Right lobe of liver (tissue), 4 donors: ENCODE measurements around a stretch of chr12.

DNA sequence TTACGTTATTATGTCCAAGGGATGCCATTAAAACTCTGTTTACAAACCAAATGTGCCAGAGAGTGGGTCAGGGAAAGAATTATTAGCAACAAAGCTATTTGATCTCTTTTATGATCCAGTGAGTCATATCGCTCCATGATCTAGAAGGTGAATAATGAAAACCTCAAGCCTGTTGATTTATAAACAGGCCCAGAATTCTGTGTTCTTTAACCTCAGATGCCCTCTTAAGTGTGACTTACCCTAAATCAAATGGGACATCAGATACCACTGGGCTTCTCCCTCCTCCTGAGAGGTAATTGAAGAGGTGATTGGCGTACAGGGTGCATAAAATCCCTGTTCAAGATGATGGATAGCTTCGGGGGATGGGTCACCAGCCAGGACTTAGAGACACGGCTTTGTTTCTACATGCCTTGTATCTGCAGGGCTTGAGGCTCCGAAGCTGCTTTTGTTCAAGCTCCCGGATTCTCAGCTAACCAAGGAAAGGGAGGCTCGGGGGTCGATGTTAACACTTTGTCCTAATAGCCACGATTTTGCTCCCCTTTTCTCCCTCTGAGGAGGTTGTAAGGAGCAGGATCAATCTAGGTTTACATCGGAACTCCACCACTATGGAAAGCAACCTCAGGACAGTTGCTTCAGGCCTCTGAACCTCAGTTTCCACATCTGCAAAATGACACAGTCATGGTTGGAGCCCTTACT lies 230.5 kb upstream of the TBX3 start:
- PRO-cap, 4 experiments = no peak in any of the 4 experiments
- RAMPAGE, long total RNA, 2 experiments = no peak in any of the 2 experiments

- PRO-cap, 4 experiments = peak in 2 of 4 experiments; most common plus-strand start chr12:114945041 (in 1); most common minus-strand start chr12:114944919 (in 1)
- RAMPAGE, long total RNA, 2 experiments = no peak in any of the 2 experiments
Observed at GRCh38 chr12:114944780-114945266, 260.8 kb upstream of the TBX3 start.

GRCh38 chr12:115088454-115089065 lies 404.6 kb upstream of the TBX3 start:
- PRO-cap, 4 experiments = peak in 4 of 4 experiments; most common plus-strand start chr12:115088943 (in 1); most common minus-strand start chr12:115088723 (in 2)
- RAMPAGE, long total RNA, 2 experiments = no peak in any of the 2 experiments

DNA sequence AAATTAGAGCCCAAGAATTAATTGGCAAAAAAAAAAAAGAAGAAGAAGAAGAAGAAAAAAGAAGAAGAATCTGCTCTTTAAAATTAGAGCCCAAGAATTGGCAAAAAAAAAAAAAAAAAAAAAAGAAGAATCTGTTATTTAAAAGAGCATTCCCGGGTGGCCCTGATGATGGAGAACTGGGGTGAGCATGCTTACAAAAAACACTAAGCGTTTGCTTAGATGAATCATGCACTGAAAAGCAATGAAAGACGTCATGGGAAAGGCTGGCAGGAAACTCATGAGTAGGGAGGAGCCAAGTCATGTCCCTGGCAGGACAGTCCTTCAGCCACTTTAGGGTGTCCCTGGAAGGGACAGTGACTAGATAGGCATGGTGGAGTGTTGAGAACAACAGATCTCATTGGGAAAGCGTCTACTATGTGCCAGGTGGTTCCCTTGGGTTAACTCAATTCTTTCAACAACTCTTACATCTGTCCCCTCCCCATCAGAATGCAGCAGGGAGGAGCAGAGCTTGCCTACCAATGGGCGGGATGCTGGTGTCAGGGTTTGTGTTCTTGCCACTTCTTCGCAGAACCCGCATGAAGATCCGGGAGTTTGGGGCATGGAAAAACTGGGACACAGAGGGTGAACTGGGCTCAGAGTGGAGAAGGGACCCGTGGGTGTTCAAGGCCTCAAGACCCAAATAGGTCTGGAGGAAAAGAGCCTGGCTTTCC lies 653.7 kb upstream of the TBX3 start:
- PRO-cap, 4 experiments = no peak in any of the 4 experiments
- RAMPAGE, long total RNA, 2 experiments = no peak in any of the 2 experiments

DNA sequence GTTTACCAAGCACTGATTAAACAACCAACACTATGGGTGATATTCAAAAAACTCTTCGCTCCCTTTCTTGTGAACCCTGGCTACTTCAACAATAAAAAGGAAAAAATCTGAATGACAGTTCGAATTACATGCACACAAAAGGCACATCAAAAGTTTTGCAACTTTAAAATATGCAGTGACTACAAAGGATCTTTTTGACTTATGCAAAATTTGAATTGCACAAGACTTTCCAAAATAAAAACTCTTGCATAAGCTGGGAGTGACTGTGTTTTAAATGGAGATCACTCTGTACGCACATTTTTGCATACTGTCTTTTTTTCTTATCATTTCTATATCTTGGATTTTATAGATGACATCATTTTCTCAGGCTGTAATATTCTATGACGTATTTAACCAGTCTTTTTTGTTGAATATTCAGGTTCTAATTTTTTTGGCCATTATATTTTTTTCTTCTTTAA lies 667.6 kb upstream of the TBX3 start:
- PRO-cap, 4 experiments = no peak in any of the 4 experiments
- RAMPAGE, long total RNA, 2 experiments = no peak in any of the 2 experiments

GRCh38 chr12:115398120-115399070 lies 714.4 kb upstream of the TBX3 start:
- PRO-cap, 4 experiments = no peak in any of the 4 experiments
- RAMPAGE, long total RNA, 2 experiments = no peak in any of the 2 experiments

GRCh38 chr12:115464015-115464436 lies 780.1 kb upstream of the TBX3 start:
- PRO-cap, 4 experiments = no peak in any of the 4 experiments
- RAMPAGE, long total RNA, 2 experiments = no peak in any of the 2 experiments

DNA sequence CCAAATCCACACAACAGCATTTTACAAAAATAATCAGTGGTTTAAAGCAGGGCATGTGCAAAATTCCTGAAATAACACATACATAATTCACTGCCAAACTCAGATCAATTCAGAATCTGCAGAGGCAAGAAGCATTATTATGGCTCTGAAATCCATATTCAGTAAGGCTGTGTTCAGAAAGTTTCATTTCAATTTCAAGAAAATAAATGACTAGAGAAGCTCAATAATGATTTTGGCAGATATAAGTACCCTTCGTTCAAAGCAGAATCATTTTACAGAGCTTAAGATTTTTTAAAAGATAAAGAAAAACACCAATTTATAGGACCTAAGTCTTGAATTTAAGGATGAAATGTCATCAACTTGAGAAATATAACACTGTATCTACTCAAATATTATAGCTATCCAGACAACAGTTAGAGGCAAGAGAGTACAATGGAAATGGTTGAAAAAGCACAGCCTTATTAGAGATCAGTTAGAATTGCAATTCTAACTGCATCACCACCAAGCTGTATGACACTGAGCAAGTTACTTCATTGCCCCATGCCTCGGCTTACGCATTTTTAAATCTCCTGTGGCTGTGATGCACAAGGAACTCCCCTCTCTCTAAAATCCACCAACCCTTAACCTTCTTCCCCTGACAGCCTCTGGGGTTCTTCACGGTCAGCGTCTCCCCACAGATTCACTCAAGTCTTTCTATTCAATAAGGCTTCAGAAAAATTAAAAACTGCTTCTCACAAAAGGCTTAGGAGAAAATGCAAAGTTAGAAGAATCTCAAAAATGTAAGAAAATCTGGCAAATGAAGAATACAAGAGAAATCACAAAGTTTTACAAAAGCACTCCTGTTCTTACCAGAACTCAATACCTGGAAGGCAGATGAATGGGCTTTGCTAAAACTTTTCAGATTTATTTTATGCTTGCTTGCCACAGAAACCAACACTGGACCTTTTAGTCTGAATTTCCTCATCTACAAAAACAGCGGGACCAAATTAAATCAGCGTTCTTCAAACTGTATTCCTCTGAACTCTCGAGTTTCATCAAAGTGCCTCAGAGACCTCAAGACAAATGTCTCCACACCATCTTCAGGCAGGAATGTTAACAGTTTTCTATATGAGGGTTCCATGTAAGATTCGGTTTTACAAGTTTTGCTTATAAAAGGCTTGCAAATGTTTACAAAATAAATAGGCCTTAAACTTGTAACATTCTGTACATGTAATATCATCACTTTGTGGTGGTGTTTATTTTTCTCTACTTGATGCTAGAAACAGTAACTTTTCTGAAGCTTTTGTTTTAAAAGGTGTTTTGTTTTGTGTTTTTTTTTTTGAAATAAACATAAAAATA lies 74.9 kb downstream of the MED13L start:
- PRO-cap, 4 experiments = no peak in any of the 4 experiments
- RAMPAGE, long total RNA, 2 experiments = no peak in any of the 2 experiments

DNA sequence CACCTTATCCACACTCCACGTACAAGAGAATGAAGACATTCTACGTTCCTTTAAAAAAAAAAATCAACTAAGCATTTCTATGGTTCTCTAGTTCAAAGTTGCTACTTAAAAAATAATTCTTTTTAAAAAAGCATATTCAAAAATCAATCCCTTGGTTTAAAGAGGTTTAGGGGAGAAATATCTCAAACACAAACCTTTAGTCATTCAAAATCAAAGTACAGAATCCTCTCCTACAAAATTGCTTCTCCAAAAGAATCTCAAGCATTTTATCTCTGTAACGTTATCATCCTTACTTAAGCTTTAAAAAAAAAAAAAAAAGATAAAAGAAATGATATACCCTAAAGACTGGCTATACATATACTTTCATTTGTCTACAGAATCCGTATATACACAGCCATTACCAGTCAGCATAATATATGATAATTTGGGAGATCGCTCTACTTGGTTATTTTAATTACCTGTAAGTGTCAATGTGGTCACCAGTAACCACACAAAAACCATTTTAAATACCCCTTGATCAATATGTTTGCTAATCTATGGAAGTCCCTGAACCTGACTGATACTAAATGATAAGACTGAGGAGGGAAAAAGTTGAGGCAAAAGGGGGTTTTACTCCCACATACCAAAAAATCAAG lies 2.7 kb downstream of the MED13L start:
- PRO-cap, 4 experiments = no peak in any of the 4 experiments
- RAMPAGE, long total RNA, 2 experiments = no peak in any of the 2 experiments

DNA sequence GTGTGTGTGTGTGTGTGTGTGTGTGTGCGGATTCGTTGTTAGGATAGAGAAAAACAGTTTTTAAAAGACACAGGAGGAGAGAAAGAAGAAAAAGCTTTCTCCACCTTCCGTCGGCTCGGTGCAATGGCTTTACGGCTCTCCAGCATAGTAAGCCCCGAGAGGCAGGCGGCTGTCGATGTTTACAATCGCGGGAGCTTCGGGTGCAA lies 1.3 kb downstream of the MED13L start:
- PRO-cap, 4 experiments = peak in 3 of 4 experiments; most common plus-strand start position 178 of the sequence (in 2); most common minus-strand start position 122 of the sequence (in 2)
- RAMPAGE, long total RNA, 2 experiments = no peak in any of the 2 experiments

DNA sequence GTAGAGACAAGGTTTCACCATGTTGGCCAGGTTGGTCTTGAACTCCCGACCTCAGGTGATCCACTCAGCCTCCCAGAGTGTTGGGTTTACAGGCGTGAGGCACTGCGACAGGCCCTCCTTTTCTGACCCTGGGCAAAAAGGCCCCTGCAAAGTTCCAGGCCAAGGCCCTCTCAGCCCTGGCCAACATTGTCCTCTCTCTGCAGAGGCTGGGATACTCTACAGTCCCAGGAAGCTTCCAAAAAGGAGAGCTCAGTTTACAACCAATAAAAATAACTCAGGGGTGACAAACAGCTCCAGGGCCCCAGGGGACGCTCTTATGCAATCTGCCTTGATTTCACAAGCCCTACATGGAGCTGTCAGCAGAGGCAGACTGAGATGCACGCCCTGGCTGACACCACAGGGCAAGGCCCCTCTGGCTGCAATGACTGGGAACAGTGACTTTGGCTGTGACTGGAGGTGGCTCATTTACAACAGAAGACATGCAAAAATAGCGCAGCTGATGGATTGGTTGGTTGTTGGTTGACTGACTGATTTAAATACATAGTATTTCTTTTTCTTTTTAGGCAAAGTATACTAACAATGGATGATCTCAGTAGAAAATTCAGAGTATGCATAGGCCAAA lies 129.0 kb upstream of the MED13L start:
- PRO-cap, 4 experiments = peak in 2 of 4 experiments; most common minus-strand start position 188 of the sequence (in 2)
- RAMPAGE, long total RNA, 2 experiments = no peak in any of the 2 experiments

GRCh38 chr12:116434143-116434627 lies 125.0 kb upstream of the MAP1LC3B2 start:
- PRO-cap, 4 experiments = no peak in any of the 4 experiments
- RAMPAGE, long total RNA, 2 experiments = no peak in any of the 2 experiments

GRCh38 chr12:116441086-116441662 lies 118.0 kb upstream of the MAP1LC3B2 start:
- PRO-cap, 4 experiments = peak in 1 of 4 experiments; most common plus-strand start chr12:116441569 (in 1)
- RAMPAGE, long total RNA, 2 experiments = no peak in any of the 2 experiments

DNA sequence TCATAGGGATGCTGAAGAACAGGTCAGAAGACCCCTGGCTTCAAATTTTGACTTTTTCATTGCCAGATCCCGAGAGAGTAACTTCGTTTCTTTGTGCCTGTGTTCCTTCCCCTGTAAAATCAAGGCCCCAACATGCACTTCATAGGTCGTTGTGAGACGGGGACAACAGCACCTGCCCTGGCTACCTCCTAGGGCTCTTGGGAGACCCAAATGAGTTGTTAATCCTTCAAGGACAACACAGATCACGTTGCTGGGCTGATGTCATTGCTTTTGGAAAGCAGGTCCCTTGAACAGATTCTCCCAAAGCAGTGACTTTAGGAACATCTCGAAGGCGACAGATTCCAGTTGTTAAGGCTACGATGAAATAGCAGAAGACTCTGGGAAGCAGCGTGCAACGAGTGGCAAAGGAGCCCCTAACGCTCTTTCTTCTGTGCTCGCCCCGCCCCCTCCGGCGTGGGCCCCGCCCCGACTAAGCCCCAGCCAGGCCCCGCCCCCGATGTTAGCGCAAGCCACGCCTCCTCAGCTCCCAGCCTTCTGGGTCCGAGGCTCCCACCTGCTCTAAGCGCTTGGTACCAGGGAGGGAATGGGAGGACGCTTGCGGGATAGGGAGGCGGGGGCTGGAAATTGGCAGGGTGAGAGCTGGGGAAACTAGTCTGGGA lies 26.2 kb upstream of the MAP1LC3B2 start:
- PRO-cap, 4 experiments = peak in 3 of 4 experiments; most common plus-strand start position 532 of the sequence (in 2)
- RAMPAGE, long total RNA, 2 experiments = no peak in any of the 2 experiments

GRCh38 chr12:116552187-116553326 lies 6.6 kb upstream of the MAP1LC3B2 start:
- PRO-cap, 4 experiments = no peak in any of the 4 experiments
- RAMPAGE, long total RNA, 2 experiments = no peak in any of the 2 experiments

DNA sequence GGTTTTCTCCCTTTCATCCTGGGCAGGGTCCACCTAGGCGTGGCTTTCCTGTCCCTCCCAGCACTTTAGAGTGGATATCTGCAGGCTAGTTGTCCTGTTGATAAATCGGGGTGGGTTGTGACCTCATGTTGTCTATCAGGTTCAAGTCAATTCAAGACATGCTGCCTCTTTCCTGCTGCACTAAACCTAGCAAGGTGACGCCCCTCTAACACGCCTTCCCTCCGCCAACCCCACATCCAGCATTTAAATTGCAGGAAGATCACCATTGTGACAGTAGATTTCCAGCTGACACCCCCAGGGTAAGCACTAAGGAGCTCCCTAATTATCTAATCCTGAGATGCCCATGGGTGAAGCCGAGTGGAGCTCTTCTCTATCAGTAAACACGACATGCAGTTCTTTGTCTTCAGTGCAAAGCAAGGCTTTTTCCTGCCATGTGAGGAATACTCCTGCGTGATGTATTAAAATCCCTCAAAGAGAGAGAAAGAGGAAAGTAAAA lies 61.1 kb downstream of the MAP1LC3B2 start:
- PRO-cap, 4 experiments = no peak in any of the 4 experiments
- RAMPAGE, long total RNA, 2 experiments = no peak in any of the 2 experiments

- PRO-cap, 4 experiments = no peak in any of the 4 experiments
- RAMPAGE, long total RNA, 2 experiments = no peak in any of the 2 experiments
Observed at GRCh38 chr12:116662463-116663404, 75.1 kb downstream of the SPRING1 start.

GRCh38 chr12:116693817-116694540 lies 43.9 kb downstream of the SPRING1 start:
- PRO-cap, 4 experiments = no peak in any of the 4 experiments
- RAMPAGE, long total RNA, 2 experiments = no peak in any of the 2 experiments

DNA sequence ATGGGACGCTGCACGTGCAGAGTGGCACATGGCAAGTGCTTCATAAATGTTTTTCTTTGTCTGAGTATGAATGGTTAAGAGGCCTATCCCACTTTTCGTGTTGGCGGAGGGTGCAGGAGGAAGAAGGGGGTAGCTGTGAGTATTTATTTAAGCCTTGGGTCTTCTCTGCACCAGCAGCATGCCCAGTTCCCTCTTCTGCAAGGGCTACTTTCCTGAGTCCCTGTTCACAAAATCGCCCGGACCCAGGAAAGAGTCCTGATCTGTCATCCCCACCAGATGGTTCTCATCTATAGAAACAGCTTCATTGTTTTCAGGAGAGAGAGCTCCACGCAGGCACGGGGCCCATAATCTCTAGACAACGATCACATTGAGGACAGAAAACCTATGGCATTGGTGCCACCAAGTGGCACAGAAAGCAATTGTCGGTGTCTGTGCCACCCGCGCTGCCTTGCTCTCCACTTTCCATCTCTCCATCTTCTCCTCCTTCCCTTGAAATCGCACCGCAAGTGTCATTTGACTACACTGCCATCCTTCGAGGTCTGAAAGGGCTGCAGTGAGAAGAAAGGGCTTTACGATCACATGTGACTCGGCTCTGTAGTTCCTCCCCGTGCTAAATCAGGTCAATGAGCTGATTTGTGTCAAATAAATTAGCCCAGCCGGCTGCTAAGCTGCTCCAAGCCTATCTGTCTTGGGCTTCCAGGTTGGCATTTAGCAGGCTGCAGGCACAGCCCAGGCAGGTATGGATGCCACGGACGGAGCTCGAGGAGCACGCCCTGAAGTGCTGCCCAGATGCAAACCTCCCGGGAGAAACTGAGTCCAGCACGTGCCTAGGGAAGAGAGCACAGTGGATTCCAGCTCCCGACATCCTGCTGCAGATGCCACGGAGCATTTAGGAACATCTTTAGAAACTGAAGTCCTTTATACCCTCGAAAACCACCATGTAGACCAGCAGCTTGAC lies 28.9 kb downstream of the SPRING1 start:
- PRO-cap, 4 experiments = no peak in any of the 4 experiments
- RAMPAGE, long total RNA, 2 experiments = no peak in any of the 2 experiments

GRCh38 chr12:116818835-116819830 lies 62.1 kb downstream of the HRK start:
- PRO-cap, 4 experiments = peak in 4 of 4 experiments; most common plus-strand start chr12:116819487 (in 3); most common minus-strand start chr12:116819393 (in 3)
- RAMPAGE, long total RNA, 2 experiments = no peak in any of the 2 experiments